Mammary epithelial cell (primary cell): ENCODE measurements around the genes H2BC13 and GPX6.

GRCh38 chr6:27289874-27291067 is 21.8 kb downstream of the POM121L2 start:
- CAGE, long polyA plus RNA, result no peak
- RRBS, result no CpG with 5 or more reads among the region's 31 CpGs

DNA sequence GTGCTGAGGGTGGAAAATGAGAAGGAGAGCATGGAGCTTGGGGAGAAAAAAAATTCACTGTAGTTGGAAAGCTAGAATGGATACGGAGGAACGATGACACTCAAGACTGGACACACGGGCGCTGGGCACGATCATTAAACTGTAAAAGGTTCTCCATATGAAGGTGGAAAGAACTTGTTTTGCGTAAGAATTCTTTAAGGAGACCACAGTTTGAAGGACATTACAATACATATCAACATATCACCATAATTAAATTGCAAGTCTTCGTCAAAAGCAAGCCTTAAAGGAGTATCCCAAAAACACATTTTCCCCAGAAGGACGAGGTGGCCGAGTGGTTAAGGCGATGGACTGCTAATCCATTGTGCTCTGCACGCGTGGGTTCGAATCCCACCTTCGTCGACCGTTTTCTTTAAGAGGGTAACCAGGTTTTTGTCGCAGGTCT is 14.4 kb downstream of the POM121L2 start:
- CAGE, long polyA plus RNA, result no peak
- RRBS, result no CpG with 5 or more reads among the region's 17 CpGs

DNA sequence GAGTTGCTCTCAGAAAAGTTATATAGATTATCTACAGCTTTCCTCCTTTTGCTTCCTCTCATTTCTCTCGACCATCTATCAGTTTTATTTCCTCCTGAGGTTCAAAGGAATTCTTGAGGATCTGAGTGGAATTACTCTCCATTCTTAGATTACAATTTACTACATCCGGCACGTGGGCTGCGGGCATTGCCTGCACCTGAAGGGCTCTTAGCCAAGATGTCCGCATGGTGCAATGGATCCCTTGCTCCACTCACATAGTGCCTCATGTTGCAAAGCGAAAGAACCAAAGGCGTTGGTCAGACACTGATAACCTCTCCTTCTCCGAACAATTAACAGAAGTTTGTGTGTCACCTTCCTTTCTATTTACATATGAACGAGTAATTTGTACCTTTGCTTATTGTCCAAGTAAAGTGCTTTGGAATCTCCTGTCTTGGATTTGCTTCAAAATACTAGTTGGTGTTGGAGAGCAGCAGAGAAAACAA is 13.9 kb downstream of the POM121L2 start:
- CAGE, long polyA plus RNA, result no peak
- RRBS, result no CpG with 5 or more reads among the region's 9 CpGs

DNA sequence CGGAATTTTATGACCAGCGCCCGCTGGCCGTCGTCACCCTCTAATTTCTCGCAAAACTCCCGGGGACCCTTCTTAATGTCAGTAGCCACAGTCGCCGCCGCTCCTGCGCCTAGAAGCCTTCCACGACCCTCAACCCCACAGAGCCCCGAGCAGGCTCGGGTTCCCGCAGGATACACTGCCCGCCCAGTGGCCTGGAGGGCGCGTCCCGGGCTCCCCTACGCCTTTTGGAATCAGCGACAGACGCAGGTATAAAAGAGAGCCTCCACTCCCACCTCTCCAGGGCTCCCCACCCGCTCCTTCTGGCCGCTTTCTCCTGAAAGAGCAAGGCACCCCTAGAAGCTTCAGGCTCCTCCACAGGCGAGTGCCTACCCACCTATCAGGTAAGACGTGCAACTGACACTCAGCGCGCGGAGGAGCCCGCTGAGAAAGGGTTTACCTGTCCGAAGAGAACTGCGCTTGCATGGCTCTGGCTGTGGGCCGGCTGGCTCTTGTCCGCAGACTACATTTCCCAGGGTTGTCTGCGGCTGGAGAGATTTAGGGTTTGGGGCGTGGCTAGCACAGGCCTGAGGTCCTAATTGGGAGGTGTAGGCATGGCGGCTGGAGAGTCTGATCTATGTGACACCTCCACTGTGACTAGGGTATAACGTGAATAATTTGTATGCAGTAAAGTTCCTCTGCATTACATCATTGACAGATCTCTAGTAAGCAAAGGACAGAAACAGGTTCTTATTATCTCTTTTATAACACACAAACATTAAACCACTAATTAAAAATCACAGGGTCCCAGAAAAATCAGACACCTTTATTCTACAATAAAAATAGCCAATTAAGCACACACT is 13.6 kb upstream of the ZNF391 start:
- CAGE, long polyA plus RNA, result no peak
- RRBS, result under 1% methylated on average over 7 of the region's 38 CpGs

DNA sequence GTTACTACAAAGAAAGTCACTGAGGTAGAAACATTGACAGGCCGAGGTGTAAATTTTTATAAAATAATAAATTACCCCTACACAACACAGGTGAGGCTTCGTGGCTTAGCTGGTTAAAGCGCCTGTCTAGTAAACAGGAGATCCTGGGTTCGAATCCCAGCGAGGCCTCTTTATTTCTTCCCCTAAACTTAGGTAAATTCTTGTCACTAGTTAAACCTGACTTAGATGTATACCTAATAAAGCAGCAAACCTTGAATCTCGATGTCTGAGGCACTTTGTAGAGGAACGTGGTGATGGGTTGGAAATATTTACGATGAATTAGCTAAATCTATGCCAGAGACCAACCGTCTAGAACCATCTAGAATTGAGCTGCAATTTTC is 81.1 kb downstream of the H2BC13 start:
- CAGE, long polyA plus RNA, result no peak
- RRBS, result no CpG with 5 or more reads among the region's 9 CpGs

- CAGE, long polyA plus RNA, result no peak
- RRBS, result no CpG with 5 or more reads among the region's 14 CpGs
Observed at GRCh38 chr6:27791078-27791786, 16.5 kb downstream of the H2BC13 start.

GRCh38 chr6:27807391-27808079 is at the start of gene H2BC13:
H2BC13 (minus strand) TSS chr6:27807929.
- CAGE, long polyA plus RNA, result no peak
- RRBS, result no CpG with 5 or more reads among the region's 37 CpGs

DNA sequence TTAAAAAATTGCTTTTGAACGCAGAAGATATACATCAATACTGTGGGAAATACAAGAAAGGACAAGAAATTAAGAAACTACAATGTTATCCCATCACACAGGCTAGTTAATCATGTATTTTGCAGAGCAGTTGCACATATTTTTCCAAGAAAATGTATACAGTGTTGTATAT is 296 bp upstream of the H4C12 start:
- CAGE, long polyA plus RNA, result no peak
- RRBS, result no CpG with 5 or more reads among the region's 1 CpG

DNA sequence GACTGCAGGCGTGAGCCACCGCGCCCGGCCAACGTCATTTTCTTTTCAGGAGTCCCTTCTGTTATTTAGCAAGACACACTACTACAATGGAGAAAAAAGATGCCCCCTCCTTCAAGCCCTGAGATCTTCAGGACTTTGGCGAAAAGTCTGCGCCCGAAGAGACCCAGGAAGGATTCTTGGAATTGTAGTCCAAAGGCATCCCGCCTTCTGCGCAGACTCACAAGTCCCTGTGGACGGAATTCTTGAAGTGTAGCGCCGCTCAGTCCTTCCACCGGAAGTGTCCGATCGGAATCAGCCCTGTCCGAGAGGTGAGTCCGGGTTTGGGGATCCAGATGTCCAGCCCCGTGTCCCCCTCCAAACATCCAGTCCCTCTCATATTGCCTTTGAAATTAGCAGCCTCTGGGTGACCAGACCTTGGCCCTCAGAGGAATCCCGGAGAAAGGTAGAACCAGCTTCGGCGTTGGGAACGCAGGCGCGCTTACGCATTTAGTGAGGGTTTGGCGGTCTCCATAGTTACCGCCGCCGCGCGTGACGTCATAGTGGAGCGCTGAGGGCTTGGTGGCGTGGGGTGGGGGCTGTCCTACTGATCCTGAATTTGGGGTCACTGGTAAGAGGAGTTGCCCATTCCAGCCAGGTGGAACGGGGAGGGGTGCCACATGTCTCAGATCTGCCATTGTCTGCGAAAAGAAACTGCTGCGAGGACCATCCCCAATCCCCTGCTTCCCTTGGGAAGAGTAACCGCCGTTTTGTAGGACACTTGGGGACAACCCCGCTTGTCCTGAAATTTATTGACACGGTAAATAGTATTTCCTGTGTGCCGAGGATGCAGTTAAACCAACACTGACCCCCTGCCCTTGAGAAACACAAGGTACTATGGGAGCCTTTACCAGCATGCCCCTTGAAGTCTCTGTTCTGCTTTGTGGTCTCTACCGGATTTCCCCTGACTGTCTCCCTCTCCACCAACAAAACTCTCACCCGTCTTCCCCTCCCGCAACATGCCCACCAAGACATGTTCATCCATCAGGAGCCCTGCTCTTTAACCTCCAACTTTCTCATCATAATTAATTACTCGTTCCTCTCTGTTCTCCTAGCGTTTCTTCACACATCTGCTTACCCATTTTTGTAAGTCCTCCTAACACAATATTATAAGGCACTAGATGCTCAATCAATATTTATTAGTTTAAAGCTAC is 690 bp downstream of the ZNF165 start:
- CAGE, long polyA plus RNA, result no peak
- RRBS, result 1% methylated on average over 5 of the region's 48 CpGs

- CAGE, long polyA plus RNA, result no peak
- RRBS, result no CpG with 5 or more reads among the region's 29 CpGs
Observed at GRCh38 chr6:28259482-28259965, 427 bp downstream of the NKAPL start.

- CAGE, long polyA plus RNA, result no peak
- RRBS, result no CpG with 5 or more reads among the region's 4 CpGs
Observed at GRCh38 chr6:28515709-28516109, at the start of gene GPX6. GPX6 (minus strand) TSS chr6:28515793.

DNA sequence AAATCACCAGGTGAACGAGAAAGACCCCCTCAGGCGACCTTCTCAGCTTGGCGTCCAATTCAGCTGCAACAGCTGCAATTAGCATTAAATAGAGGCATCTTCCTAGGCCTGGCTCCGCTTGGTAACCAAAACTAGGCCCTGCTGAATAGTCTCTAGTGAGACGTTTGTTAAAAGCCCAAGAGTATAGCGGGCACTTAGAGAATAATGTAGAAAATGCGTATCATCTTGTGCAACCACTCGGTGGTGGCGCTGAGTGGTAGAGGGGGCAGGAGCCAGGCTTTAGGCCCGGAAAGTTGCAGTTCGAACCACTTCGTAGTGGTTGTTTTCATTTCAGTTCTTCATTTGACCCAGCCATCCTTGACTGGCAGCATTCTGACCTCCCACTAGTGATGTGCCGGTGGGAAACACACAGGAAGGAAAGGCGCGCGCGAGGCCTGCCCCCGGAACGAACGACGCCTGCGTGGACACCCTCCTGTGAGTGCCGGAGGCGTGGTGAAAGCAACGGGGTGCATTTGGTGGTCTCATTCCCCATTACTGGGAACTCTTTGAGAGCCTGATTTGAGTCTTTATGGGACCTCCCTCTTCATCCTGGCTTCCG is 18.0 kb downstream of the GPX5 start:
- CAGE, long polyA plus RNA, result no peak
- RRBS, result 35% methylated on average over 10 of the region's 26 CpGs

GRCh38 chr6:28555146-28555581 is 29.5 kb downstream of the GPX5 start:
- CAGE, long polyA plus RNA, result no peak
- RRBS, result no CpG with 5 or more reads among the region's 2 CpGs

DNA sequence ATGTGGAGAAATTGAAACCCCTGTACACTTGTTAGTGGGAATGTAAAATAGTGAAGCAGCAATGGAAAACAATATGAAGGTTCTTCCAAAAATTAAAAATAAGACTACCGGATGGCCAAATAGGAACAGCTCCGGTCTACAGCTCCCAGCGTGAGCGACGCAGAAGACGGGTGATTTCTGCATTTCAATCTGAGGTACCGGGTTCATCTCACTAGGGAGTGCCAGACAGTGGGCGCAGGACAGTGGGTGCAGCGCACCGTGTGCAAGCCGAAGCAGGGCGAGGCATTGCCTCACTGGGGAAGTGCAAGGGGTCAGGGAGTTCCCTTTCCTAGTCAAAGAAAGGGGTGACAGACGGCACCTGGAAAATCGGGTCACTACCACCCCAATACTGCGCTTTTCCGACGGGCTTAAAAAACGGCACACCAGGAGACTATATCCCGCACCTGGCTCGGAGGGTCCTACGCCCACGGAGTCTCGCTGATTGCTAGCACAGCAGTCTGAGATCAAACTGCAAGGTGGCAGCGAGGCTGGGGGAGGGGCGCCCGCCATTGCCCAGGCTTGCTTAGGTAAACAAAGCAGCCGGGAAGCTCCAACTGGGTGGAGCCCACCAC is 34.1 kb upstream of the SCAND3 start:
- CAGE, long polyA plus RNA, result no peak
- RRBS, result no CpG with 5 or more reads among the region's 27 CpGs

GRCh38 chr6:28658050-28659015 is 71.2 kb upstream of the SCAND3 start:
- CAGE, long polyA plus RNA, result no peak
- RRBS, result no CpG with 5 or more reads among the region's 27 CpGs

DNA sequence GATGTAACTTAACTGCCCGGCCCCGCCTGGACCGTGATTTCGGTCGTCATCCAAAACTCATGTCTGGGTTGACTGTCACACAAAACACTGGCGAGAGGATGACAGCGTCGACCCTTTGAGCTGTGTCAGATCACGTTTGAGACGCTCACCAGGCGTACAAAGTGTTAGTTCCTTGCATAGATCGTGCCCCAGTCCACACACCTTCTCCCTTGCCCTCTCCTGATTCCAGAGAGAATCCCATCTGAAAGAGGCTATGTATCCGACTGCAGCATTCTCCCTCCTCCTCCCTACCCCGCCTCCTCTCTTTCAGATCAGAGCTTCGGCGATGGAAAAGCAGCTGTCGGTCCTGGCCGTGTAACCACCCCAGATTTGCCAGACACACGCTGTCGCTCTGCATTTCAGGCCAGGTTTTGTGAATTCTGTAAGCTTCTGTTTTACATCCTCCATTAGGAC is 106.9 kb upstream of the SCAND3 start:
- CAGE, long polyA plus RNA, result no peak
- RRBS, result no CpG with 5 or more reads among the region's 20 CpGs

GRCh38 chr6:28719295-28719901 is 132.3 kb upstream of the SCAND3 start:
- CAGE, long polyA plus RNA, result no peak
- RRBS, result no CpG with 5 or more reads among the region's 11 CpGs

- CAGE, long polyA plus RNA, result no peak
- RRBS, result 0% methylated on average over 1 of the region's 26 CpGs
Observed at GRCh38 chr6:28742753-28743762, 156.0 kb upstream of the SCAND3 start.

DNA sequence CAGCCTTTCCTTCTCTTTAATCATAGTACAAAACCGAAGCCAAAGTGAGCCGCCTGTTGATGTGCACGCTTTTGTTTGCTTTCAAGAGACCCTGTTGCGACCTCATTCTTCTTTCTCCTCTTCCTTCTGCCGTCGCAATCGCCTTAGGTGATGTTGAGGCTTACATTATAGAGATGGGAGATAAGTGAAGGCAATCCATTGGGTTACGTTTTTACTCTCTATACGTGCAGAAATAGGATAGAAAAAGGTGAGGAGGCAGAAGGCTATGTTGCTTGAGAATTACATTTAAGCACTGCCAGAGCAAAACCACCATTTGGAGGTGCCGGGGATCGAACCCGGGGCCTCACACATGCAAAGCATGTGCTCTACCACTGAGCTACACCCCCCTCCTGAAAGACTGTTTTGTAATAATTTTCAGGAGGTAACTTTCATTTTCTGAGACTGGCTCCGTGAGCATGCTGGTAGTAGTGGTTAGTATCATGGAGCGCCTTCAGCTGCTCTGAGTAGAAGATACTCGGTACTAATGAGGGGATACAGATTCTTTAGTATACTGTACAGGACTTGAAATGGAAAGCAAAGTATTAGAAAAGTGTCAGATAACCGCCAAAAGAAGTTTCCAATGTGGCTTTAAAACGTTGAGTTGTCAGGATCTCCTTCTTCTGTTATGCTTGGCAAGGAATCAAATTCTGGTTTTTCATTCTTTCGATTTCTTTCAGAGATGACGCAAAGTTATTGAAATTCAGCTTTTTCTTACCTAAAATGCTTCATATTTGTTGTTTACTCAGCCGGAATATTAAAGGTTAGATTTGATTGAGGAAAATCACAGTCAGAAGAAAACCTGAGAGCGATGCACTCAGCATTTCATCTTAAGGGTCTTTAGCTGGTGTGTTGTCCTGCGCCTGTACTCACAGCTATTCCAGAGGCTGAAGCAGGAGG is 165.5 kb downstream of the TRIM27 start:
- CAGE, long polyA plus RNA, result no peak
- RRBS, result no CpG with 5 or more reads among the region's 22 CpGs

DNA sequence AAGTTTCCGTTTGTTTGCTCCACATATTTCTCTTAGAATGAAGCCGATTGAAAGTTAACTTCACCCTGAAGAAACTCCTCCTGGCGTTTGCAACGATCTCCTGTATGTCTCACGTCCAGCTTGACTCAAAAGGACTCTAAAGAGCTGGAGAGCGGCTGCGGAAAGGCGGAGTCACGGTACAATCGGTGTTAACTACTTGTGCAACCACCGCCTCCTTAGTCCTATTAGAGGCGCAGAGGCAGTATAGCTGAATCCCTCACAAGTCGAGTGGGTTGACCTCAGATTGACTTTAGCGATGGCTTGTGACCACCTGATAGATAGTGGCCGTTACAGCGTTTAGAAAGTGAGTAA is 129.2 kb downstream of the TRIM27 start:
- CAGE, long polyA plus RNA, result no peak
- RRBS, result no CpG with 5 or more reads among the region's 16 CpGs